Measurements from ENCODE around the gene CRYBA4.

- RRBS, result no CpG with 5 or more reads among the region's 7 CpGs
Measured at GRCh38 chr22:26571891-26572429, 18.0 kb downstream of the TPST2 start.

DNA sequence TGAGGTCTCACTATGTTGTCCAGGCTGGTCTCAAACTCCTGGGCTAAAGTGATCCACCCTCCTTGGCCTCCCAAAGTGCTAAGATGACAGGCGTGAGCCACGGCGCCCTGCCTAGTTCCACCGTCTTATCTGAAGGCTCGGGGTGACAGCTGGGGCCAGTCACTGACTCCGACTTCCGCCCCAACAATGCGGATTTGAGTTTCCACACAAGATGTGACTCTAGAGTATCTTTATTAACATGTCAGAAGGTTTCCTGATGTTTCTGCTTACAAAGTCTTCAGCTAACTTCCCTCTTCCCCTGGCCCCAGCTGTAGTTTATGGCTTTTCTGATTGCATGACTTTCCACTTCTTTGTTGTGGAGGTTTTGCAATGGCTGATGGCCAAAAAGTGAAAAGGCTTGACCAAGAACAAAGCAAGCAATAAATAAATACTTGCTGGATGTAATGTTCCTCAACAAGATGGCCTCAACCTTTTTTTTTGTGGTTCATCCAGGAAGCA, 16.7 kb downstream of the TPST2 start:
- RRBS, result no CpG with 5 or more reads among the region's 8 CpGs

DNA sequence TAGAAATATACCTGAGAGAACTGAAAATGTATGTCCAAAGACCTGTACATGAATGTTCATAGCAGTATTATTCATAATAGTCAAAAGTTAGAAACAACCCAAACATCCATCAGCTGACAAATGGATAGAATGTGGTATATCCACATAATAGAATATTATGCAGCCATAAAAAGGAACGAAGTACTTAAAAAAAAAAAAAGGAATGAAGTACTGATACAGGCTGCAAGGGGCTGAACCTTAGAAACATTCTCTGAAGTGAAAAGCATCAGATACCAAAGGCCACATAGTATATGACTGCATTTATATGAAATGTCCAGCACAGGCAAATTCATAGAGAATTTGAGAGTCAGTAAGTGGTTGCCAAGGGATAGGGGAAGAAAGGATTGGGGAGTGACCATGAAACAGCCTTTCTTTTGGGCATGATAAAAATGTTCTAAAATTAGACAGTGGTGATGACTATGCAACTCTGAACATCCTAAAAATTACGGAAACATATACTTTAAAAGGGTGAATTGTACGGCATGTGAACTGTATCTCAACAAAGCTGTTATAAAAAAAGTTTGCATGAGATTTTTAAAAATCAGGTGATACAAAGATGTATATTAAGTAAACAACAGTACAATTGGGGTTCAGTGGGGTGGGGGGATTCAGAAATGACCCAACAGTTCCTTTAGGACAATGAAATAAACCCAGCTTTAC, 1.8 kb downstream of the TPST2 start:
- RRBS, result no CpG with 5 or more reads among the region's 3 CpGs

- RRBS, result no CpG with 5 or more reads among the region's 3 CpGs
Measured at GRCh38 chr22:26592637-26592978, 2.7 kb upstream of the TPST2 start.

DNA sequence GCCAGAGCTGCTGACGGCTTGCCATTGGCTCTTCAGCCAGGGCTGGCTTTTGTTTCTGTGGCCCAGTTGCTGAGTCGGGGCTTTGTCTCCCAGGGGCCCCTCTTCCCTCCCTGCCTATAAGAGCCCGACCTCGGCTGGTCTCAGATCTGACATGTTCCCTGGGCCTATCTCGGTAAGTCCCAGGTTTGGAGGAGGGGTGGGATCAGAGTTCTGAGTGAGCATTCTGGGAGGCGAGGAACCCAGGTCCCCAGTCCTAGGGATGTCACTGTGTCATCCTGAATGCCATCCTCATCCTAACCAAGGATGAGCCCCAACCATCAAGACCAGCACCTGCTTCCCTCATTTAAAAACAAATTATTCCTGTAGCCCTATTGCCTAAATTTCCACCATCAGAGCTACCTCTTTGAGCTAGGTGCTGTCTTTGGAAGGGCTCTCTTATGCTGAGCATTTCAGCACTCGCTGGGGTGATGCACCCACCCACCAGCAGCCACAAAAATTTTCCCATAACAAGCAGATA, at the start of gene CRYBA4:
TSS of gene CRYBA4 (plus strand) at position 149 of the 517 bp plus-strand sequence.
- RRBS, result no CpG with 5 or more reads among the region's 7 CpGs

- RRBS, result no CpG with 5 or more reads among the region's 7 CpGs
Measured at GRCh38 chr22:26766801-26767122, 145.0 kb downstream of the CRYBA4 start.

DNA sequence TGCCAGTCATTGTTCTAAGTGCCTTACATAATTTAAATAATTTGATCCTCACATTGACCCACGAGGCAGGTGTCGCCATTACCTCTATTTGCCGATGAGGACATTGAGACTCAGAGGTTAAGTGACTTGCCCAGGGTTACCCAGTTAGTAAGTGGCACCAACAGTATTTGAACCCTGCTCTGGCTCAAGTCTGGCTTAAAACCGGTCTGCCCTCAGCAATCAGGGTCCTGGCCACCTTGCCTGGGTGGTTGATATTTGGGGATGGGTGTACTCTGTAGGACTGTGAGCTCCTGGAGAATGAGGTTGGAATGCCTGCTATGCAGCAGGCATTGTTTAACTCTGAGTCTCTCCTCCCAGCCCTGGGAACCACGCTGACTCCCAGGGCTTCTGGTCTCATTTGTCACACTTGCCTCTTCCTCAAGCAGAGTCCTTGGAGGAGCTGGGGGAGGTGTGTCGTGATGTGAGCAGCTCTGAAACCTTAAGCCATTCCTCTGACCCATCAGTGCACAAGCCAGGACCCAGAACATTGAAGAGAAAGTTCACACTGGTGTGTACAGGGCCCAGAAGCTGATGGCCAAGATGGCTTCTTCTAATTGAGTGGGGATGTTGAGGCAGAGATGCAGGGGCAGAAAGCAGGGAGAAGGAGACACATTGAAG, 340.1 kb downstream of the MN1 start:
- RRBS, result no CpG with 5 or more reads among the region's 6 CpGs

GRCh38 chr22:27512215-27512877, 289.2 kb downstream of the MN1 start:
- RRBS, result no CpG with 5 or more reads among the region's 14 CpGs

DNA sequence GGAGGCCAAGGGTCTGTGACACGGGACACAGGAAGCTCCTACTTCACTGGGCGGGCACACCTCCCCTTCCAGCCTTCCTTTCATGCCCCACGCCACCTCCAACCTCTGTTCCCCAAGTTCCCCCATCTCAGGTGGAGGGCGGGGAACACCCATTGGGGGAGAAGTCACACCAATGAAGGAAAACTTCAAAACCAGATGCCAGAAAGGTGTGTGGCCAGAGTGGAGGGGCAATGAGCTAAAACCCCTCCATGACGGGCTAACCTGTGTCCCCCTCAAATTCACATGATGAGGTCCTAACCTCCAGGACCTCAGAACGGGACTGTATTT, 250.5 kb downstream of the MN1 start:
- RRBS, result no CpG with 5 or more reads among the region's 6 CpGs

- RRBS, result no CpG with 5 or more reads among the region's 12 CpGs
Measured at GRCh38 chr22:27654180-27655120, 147.1 kb downstream of the MN1 start.

DNA sequence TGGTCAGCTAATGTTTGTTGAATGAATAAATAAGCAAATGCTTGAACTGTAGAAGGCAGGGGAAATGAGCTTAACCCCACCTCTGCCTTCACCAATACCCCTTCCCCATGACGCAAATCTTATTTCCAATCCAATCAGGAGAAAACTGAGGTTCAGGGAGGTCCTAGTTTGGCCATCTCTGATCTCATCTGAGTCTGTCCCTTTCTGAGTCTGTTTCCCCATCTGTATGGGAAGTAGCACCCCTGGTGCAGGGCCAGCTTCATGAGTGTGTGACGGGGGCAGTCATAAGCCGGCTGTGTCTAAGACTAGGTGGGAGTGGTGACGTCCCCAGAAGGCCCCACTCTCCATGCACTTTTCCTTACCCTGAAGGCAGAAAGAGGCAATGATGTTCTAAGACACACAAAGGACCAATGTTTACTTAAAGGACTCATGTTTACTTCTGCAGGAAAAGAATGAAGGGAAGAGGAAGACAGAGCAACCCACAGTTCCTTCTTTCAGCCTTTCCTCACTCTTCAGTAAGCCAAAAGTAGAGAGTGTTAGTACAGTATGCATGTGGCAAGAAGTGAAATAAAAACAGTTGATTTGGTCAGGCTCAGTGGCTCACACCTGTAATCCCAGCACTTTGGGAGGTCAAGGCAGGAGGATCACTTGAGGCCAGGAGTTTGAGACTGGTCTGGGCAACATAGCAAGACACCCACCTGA, 72.2 kb downstream of the MN1 start:
- RRBS, result no CpG with 5 or more reads among the region's 4 CpGs

GRCh38 chr22:27778139-27779026, 23.2 kb downstream of the MN1 start:
- RRBS, result no CpG with 5 or more reads among the region's 24 CpGs

- RRBS, result no CpG with 5 or more reads among the region's 11 CpGs
Measured at GRCh38 chr22:27783759-27784148, 17.8 kb downstream of the MN1 start.

DNA sequence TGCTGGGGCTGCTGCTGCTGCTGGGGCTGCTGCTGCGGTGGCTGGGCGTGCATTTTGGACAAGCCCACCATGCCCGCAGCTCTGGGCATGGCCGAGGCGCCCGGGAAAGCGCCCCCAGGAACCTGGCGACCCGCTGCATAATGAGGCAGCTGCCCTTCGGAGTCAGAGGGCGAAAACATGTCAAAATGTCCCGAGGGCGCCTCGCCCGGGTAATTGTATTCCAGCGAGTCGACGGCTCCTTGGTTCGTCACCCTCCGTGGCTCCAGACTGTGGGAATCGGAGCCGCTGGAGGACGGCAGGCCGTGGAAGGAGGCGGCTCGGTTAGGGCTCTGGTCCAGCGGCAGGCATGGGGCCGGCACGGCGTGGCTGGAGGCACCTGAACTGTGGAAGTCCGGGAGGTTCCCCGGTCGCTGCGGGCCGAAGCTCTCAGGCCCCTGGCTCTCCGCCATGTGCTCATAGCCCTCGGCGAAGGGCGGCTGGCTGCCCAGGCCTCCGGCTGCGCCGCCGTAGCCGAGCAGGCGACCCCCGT, 1.9 kb downstream of the MN1 start:
- RRBS, result 7% methylated on average over 25 of the region's 46 CpGs

- RRBS, result no CpG with 5 or more reads among the region's 3 CpGs
Measured at GRCh38 chr22:27866556-27867205, 52.4 kb downstream of the PITPNB start.

GRCh38 chr22:27918255-27919053, 602 bp downstream of the PITPNB start:
- RRBS, result 2% methylated on average over 30 of the region's 52 CpGs

GRCh38 chr22:27959209-27959971, 40.3 kb upstream of the PITPNB start:
- RRBS, result 75% methylated on average over 2 of the region's 9 CpGs

GRCh38 chr22:27982897-27983859, 64.1 kb upstream of the PITPNB start:
- RRBS, result 84% methylated on average over 6 of the region's 29 CpGs

- RRBS, result no CpG with 5 or more reads among the region's 7 CpGs
Measured at GRCh38 chr22:28028867-28029783, 110.1 kb upstream of the PITPNB start.

DNA sequence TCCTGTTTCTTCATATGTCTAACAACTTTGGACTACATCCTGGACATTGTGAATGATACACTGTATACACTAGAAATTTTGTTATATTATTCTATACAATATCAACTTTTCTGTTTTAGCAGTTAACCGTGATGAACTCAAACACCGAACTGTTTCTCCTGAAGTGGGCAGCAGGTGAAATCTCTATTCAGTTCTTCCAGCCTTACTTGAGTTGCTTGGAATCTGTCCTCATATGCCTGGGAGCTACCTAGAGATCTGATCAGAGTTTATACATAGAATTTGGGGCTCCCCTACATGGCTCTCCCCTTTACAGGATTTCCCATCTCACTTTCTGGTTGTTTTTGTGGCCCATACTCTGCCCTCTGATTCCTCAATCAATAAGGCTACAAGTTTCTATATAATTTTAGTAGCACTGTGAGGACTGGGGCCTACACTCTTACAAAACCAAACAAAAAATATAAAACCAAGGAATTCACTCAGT, 362.6 kb upstream of the PITPNB start:
- RRBS, result no CpG with 5 or more reads among the region's 2 CpGs